OVCAR3 (cell line): ENCODE data around the gene TTC14.

GRCh38 chr3:179323159-179323574, 336 bp downstream of the ZNF639 start:
- RRBS: 4% methylated on average over 24 of the region's 47 CpGs

GRCh38 chr3:179334467-179335117, 11.8 kb downstream of the ZNF639 start:
- RRBS: no CpG with 5 or more reads among the region's 3 CpGs

DNA sequence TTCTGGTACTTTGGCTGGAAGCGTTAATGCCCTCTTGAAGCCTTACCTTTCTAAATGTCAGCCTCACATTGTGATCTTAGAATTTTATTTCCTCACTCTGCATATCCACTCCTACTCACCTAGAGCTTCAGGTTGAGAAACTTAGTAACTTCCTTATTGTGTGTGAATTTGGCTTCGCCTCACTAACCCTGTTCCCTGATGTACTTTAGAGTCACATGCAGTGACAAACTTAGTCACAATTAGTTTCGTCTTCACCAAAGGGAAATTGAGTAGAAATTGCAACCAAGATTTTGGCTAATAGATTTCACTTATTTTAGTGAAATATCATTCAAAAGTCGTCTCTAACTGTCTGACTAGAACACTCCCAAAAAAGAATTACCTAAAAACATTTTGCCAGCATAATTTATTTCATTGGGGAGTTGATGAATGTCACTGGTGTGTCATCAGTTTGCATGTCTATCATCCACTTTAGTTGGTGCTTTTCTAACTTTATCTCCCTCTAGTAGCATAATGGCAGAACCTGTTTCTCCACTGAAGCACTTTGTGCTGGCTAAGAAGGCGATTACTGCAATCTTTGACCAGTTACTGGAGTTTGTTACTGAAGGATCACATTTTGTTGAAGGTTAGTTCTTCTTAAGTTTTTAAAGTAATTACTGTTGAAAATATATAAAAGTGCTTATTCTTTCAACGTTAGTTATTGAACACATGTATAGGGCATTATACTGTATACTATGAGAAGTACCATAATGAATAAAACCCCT, 1.0 kb downstream of the MFN1 start:
- RRBS: no CpG with 5 or more reads among the region's 6 CpGs

GRCh38 chr3:179450157-179450688, 1.0 kb downstream of the GNB4 start:
- RRBS: no CpG with 5 or more reads among the region's 12 CpGs

DNA sequence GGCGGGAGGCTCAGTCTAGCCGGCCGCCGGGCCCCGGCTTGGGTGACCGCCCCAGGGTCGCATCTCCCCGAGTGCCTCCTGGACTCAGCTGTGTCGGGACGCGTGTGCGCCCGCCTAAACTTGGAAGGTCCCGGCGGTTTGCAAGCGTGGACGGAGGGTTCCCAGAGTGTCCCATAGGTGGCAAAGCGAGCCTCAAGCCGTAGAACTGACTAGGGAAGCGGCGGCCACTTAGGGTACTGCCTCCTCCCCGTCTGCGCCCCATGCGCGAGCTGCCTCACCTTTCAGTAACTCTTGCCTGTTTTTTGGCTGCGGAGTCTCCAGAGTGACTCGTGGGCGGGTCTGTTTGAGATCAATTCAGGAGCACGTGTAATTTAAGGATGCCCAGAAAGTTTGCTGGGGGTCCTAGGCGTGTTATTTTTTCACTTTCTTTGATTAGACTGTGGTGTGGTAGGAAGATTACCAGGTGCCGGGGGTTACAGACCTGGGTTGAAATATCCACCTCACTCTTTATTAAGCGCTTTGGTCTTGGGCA, 749 bp downstream of the ACTL6A start:
- RRBS: 6% methylated on average over 11 of the region's 32 CpGs

DNA sequence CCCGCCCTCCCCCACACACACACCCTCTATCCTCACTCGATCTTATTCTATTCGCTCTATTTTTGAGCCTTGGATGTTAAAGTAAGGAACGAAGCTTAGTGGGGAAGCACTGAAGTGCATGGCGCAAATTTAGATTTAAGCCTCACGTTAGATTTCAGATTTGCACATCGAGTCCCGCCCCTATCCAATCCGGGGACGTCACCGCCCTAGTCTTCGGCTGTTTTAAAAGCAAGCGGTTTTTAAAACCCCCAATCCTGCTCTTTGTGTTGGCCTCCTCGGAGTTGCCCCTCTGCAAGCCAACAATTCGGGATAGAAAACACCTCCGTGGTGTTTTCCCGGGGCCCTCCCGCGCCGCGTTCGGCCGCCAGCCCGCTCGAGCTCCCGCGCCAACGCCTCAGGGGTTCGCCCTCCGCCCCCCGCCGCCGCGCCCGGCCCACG, 334 bp upstream of the USP13 start:
- RRBS: 3% methylated on average over 22 of the region's 36 CpGs

GRCh38 chr3:179731432-179732177, 78.8 kb downstream of the USP13 start:
- RRBS: no CpG with 5 or more reads among the region's 11 CpGs

DNA sequence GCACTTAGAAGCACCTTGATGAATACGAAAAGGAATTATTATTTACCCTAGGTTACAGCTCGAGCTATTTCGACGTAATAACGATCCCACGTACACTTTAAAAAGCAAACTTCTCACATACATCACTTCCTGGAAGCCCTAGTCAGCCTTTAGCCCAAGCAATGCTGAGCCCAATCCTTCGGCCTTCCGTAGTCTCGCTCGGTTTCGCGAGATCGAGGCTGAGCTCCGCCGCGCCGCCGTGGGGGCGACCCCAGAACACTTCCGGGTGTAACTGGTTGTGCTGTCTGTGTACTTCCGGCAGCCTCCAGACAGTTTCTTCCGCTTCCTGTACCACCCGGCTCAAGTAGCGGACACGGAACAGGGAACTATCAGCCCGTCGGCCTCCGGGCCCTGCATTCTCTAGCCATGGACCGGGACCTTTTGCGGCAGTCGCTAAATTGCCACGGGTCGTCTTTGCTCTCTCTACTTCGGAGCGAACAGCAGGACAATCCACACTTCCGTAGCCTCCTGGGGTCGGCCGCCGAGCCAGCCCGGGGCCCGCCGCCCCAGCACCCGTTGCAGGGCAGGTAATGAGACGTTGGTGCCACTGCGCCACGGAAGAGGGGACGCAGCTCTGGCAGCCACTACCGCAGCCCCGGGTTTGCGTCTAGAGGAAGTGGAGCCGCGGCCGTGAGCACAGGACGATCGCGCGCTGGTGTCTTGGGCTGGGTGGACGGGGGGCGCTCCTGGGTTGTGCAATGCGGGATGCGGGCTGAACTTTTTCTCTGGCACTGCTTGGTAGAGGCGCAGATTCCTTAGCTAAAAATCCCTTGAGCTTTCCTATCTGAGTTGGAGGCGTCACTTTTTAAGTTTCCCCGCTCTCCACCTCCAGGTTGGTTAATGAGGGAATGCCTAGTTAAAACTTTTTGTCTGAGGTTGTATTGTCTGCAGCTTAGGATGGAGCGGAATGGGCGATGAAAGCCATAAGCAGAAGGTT, at the start of gene TTC14:
TTC14 (plus strand) TSS at position 307 of the 976 bp plus-strand sequence.
- RRBS: 3% methylated on average over 22 of the region's 66 CpGs

GRCh38 chr3:181699073-181700184, 12.3 kb upstream of the SOX2 start:
- RRBS: no CpG with 5 or more reads among the region's 17 CpGs

GRCh38 chr3:181712282-181712559, 496 bp downstream of the SOX2 start:
- RRBS: 3% methylated on average over 18 of the region's 38 CpGs

DNA sequence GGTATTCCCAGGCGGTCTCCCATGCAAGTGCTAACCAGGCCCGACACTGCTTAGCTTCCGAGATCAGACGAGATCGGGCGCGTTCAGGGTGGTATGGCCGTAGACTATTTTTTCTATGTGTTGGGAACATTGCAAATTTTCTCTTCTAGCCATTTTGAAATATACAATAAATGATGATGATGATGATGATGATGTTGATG, 111.1 kb downstream of the SOX2 start:
- RRBS: no CpG with 5 or more reads among the region's 8 CpGs

- RRBS: no CpG with 5 or more reads among the region's 3 CpGs
Observed at GRCh38 chr3:182498670-182498925, 294.7 kb upstream of the ATP11B start.

DNA sequence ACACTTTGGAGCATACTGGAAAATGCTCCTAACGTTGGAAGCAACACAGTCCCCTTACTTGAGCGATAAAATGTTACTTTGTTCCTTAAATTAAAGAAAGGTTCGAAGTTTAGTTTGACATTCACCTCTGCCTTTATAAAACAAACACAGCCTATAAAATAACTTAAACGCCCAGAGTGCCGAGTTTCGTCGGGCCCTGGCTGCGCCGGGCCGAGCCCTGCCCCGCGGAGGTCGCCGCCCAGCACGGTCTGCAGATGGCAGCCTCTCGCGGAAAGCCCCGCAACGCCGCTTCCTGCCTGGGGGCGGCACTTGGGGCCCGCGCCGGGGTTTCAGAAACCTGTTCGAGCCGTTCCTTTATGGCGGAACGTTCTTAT, 111.2 kb upstream of the ATP11B start:
- RRBS: 4% methylated on average over 10 of the region's 28 CpGs

- RRBS: no CpG with 5 or more reads among the region's 5 CpGs
Observed at GRCh38 chr3:182683487-182683817, 109.9 kb upstream of the ATP11B start.

DNA sequence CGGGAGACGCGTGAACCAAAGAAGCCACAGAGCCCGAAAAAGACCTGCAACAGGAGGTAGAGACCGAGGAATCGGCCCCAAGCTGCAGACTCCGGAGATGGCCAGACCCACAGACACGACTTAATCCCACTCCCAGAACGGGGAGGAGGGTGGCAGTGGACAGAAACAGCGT, 314 bp upstream of the ATP11B start:
- RRBS: 7% methylated on average over 3 of the region's 10 CpGs

- RRBS: no CpG with 5 or more reads among the region's 3 CpGs
Observed at GRCh38 chr3:183131321-183131529, 31.3 kb downstream of the LAMP3 start.

DNA sequence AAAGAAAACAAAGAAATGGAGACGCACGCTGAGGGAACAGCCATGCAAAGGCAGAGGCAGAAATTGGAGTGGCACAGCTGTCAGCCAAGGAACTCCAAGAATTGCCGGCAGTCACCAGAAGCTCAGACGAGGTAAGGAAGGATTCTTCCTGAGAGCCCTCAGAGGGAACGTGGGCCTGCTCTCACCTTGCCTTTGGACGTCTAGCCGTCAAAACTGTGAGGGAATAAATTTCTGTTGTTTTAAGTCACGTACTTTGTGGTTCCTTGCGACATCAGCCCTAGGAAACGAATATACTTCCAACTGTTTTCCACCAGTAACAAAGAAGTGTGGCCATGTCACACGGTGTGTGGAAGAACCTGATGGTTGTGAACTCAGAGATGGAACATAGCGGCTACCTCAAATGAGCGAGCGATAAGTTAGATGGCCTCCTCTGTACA, 41.0 kb upstream of the B3GNT5 start:
- RRBS: no CpG with 5 or more reads among the region's 14 CpGs

DNA sequence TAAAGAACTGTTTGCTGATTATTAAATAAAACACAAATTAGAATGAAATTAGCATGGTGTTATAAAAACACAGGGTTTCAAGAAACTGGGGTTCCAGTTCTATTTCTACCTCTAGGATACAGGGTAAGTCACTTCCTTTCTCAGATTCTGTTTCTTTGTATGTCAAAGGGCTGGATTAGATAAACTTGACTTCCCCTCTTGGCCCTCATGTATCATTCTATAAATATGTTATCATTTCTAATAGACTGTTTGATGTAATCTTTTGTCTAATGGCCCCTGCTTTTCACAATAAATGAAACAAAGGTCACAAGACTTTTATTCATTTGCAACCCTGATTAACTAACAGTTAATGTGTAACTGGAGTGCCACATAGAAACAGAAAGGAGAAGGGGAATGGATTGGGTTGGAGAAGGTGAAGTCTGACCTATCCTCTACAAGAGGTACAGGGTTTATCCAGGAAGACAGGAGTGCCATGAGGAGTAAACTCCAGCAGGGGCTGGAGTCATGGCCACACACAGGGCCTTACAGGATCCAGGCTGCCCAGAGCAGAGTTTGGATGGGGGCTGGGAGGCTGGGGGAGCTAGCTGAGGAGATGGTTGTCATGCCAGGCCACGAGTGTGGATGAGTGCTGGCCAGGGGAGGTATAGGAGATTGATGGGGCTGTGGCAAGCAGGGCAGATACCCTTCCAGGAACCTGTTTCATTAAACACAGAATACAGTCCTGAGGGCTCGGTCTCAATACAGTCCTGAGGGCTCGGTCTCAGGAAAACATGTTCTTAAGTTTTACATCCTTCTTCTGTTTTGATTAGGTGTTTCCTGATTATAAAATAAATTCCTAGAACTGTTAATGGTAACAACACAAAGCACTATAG, 7.9 kb upstream of the B3GNT5 start:
- RRBS: no CpG with 5 or more reads among the region's 3 CpGs

DNA sequence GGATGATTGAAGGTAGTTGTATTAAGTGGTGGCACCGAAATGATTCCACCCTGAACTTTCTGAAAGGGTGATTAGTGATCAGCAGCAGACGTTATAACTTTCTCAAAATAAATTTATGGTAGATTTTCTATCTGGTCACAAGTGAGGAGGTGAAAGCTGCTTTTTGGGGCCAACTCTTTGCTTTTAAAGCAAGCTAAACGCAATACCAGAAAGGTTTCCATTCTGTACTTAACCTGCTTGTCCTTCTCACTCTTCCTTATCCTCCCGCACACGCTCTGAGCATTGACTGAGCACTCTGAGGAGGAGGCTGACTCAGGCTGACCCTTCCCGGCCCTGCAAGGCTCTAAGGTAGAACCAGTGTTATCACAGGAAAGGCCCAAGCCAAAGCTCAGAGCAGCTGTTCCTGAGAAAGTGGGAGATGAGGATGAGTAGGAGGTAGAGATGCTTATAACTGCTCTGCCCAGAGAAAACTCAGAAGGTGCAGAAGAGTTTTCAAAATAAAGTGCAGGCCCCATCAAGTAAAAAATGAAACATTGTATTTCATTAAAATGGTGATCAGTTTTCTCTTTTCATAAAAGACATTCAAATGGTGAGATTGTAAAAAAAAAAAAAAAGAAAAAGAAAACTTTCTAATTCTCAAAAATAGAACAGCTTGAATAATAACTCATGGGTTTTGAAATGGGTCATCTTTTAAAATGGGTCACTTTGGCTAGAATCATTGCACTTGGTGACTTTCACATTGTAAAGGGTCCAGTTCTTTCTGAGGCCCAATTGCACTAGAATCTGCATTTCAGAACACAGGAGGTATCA, 2.4 kb downstream of the B3GNT5 start:
- RRBS: no CpG with 5 or more reads among the region's 6 CpGs

DNA sequence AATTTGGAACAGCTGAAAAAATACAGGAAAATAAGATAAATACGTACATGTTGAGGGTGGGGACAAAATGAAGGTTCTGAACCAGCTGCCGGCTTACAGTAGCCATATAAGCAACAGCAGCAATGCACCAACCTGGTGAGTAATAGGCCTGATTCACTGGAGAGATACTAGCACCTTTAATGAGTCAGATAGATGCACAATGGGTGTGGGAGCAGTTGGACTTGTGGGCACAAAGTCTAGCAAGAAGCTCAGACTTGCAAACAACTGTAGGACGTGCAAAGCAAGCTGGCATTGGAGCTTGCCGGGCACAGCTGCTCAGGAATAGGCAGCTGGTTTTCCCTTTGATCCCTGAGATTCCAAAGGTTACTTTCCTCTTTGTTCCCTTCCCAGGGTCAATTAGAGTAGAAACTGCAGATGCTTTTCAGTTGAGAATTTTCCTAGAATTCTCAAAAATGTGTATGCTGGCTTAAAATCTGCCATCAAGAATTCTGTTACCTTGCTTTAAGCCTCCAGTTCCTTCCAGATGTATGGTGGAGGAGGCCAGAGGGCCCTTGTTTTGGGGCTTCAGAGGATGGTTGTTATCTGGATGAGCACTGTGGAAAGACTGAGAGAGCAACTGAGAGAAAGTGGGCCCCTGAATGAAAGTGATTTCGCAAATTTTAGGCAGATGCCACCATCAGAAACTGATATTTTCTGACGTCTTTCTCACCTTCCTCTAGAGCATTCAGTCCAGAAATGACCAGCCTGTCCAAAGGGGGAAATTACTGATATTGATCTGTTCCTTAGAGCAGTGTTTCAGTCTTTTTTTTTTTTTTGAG, 13.1 kb downstream of the B3GNT5 start:
- RRBS: no CpG with 5 or more reads among the region's 6 CpGs